Non-pigmented ciliary epithelial cell (primary cell): Measurements from ENCODE around the genes CCNB2 and BNIP2.

GRCh38 chr15:58574458-58575110 lies 142.8 kb downstream of the LIPC start:
- RRBS: no CpG with 5 or more reads among the region's 6 CpGs

GRCh38 chr15:58641508-58642067 lies 107.9 kb downstream of the ADAM10 start:
- RRBS: no CpG with 5 or more reads among the region's 4 CpGs

DNA sequence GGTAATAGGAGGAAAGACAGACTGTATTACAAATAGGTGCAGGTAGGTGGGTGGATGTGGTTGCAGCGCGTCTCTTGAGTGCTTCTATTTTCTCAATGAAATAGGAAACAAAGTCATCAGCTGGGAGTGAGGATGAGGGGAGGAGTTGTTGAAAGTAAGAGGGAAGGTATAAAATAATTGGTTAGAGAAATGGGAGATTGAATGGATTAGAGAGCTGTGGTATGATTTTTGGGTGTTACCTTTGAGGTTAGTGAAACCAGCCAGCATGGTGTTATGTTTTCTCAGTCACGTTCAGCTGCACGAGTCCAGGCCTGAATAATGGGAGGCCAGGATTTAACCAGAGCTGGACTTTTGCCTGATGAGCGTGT lies 22.6 kb downstream of the MINDY2 start:
- RRBS: no CpG with 5 or more reads among the region's 5 CpGs

GRCh38 chr15:58894327-58894764 lies 39.1 kb downstream of the SLTM start:
- RRBS: no CpG with 5 or more reads among the region's 4 CpGs

DNA sequence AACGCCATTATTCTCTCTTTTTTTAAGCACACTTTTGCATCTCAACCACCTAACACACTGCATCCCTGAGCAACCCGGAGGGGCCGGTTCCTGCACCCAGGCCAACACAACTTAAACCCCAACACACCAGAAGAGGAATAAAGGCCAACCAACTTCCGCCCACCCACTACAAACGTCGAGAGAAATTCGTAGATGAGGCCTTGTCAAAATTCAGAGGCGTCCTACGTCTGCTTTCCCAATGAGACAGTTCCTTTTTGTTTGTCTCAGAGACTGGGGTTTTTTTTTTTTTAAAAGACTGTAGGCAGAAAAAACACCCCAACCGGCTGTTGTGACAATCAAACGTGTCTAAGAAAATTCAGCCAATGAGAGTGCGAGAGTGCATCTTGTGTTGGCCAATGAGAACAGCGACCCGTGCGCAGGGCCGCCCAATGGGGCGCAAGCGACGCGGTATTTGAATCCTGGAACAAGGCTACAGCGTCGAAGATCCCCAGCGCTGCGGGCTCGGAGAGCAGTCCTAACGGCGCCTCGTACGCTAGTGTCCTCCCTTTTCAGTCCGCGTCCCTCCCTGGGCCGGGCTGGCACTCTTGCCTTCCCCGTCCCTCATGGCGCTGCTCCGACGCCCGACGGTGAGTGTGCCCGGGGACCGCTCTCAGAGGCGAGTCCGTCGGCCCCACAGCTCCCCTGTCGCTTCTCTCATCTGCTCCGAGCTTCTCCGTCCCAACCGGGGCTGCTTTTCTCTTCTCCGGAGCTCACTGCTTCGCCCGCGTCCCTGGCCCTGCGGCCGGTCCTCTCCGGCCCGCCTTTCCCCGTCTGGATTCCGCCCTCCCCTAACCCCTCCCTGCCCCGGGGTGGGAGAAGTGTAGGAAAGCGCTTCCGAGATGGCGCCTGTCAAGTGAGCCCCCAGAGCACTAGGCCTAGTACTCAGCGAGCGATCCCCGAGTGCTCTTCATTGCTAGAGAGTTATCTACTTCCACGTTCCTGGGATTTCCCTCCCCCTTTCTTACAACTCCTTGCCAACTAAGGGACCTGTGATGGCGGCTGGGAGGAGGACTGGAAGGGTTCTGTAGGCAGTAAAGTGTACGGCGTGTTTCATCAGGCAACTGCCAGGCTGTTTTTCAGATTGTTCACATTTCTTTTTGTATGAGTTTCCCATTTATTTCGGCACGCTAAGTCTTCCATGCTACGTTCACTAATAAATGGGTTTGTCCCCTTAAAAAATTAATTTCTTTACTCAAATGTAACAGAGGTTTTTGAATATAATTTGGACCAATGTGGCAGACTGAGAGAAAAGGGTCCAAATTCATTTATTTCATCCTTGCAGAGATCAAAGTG lies at the start of gene CCNB2:
TSS of gene CCNB2 (plus strand) at position 480 of the 1,332 bp plus-strand sequence.
- RRBS: 3% methylated on average over 26 of the region's 71 CpGs

DNA sequence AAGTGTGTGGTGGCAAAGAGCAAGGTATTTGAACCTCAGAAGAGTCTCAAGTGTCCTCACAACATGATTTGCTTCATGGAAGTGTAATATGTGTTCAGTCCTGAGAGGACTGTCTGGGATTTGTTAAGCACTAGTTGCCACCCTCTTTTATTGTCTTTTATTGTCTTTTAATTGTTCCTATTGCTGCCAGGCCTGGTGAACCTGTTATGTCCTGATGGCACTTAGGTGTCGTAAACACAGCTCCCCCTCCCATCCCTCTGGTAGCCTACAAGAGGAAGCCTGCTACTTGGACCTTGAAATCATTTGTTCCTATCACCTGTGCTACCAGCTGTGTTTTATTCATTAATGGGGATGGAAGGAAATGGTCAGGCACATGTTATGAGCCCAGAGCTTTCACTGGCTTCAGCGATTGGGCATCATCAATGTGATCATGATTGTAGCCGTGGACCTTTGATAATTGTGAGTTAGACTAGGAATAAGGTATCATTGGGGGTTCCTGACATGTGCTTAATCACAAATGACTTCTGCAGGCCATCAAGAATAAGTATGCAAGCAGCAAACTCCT lies 19.4 kb downstream of the CCNB2 start:
- RRBS: no CpG with 5 or more reads among the region's 3 CpGs

- RRBS: no CpG with 5 or more reads among the region's 19 CpGs
Observed at GRCh38 chr15:59178139-59178754, 28.4 kb upstream of the LDHAL6B start.

DNA sequence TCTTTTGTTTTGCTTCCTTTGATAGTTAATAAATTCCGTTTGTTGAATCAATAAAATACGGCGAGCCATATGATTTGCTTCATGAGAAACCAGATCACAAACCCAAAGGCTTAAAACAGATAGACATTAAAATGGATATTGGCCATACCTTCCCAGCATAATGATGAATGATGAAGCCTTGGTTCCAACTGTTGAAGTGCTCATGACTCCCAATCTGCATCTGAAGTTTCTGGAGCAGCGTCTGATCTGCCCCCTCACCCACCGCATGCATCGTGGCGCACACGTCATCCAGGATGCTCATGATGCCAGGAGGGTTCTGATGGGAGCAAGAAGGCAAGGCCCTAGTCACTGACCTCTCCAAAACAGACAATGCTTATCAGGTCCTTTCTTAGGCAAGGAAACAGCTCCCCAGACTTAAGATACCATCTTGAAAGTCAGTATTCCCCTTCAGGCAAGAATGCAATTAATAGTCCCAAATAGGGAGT lies 1.9 kb downstream of the LDHAL6B start:
- RRBS: no CpG with 5 or more reads among the region's 8 CpGs

DNA sequence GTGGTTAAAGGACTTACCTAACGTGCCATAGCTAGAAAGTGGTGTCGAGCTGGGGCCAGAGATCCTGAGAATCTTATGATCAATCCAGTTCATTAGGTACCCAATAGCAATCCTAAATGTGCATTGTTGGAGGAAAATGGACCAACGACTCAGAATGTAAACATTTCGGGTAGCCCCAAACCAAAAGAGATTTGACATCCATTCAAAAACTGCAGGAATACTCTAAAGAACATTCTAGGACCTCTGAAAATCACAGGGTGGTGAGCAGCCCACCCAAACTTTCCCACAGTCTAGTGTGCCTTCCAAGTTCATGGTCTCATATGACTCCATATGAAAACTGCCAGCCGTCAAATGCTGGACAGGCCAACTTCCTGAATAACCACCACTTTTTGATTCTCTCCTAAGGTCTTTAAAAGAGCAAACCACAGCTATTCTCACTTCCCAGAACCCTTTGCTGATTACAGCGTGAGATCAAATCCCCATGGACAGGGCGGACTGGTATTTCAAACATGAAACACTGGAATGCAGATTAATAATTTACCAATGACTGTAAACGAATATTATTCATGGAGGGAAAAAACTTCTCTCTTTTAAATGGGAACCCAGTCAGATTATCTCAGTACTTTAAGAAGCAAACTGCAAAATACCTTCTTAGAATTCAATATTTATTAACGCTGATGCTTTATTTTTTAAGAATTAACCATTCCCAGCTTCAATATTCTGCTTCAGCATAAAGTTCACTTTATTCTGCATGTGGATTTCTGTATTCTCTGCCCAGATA lies 43.2 kb downstream of the MYO1E start:
- RRBS: no CpG with 5 or more reads among the region's 9 CpGs

- RRBS: no CpG with 5 or more reads among the region's 5 CpGs
Observed at GRCh38 chr15:59553808-59554464, 57.6 kb upstream of the GCNT3 start.

- RRBS: no CpG with 5 or more reads among the region's 4 CpGs
Observed at GRCh38 chr15:59570209-59570877, 41.2 kb upstream of the GCNT3 start.

- RRBS: no CpG with 5 or more reads among the region's 9 CpGs
Observed at GRCh38 chr15:59595290-59595901, 16.2 kb upstream of the GCNT3 start.

GRCh38 chr15:59689213-59689712 lies at the start of gene BNIP2:
TSS of gene BNIP2 (minus strand) at chr15:59689320.
- RRBS: 2% methylated on average over 13 of the region's 50 CpGs

- RRBS: 4% methylated on average over 5 of the region's 28 CpGs
Observed at GRCh38 chr15:59999540-60000089, 4.5 kb upstream of the FOXB1 start.

DNA sequence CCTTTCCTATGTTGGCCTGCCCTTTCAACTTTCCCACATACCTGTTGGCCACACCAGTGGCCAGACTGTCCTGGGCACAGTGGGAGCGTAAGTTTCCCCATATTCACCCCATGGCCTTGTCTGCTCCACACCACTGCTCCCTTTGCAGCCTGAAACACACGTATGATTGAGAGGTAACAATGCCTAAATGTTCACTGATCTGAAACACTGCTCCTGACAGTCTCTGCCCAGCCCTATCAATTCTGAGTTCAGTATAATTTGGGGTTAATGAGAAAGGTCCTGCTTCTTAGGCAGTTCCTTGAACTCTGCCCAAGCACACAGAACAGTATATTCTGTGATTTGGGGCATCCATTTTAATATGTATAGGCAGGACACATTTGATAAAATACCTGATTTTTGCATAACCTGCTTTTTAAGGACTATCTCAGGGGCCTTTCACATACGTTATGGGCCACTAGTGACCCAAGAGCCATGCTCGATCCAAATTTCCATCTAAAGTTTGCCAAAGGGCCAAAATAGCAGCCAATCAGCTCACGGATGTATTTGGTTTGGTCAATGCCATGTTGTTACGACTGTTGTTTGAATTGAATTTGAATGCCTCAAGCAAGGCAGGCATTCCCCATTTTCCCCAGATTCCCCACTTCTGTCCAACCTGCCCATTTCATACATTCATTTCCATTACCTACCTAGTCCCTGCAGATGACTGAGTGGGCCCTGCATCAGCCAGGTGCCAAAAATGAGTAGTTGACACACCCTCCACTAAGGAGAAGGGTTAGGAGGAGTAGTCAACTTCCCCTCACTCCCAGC lies 52.0 kb downstream of the ANXA2 start:
- RRBS: no CpG with 5 or more reads among the region's 6 CpGs

DNA sequence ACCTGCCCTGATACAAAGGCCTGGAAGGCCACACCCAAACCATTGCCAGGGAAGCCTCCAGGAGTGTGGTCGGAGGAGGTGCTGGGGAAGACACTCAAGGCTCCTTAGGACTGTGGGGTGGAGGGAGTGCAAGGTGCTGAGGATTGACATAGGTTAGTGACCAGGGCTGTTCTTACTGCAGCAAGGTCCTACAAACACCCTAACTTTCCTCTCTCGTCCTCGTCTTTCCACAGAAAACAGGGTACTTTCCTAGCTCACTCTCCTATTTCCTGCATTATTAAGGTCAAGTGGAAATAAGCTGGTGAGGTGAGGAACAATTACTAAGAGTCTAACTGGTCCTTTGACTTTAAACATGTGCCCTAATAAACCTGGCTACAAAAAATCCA lies 50.0 kb downstream of the ANXA2 start:
- RRBS: no CpG with 5 or more reads among the region's 3 CpGs

- RRBS: no CpG with 5 or more reads among the region's 13 CpGs
Observed at GRCh38 chr15:60368629-60369805, 28.8 kb downstream of the ANXA2 start.

DNA sequence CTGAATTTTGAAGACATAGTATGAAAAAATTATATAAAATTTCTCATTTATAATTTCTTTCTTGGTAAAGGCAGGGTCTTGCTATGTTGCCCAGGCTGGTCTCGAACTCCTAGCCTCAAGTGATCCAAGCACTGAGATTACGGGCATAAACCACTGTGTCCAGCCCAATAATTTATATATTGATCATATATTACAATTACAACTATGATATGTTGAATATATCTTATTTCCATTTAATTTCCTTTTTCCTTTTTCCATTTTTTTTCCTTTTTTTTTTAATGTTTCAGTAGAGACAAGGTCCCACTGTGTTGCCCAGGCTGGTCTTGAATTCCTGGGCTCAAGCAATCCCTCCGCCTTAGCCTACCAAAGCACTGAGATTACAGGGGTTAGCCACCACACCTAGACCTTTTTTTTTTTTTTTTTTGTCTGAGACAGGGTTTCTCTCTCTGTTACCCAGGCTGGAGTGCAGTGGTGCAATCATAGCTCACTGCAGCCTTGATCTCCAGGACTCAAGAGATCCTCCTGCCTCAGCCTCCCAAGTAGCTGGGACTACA lies 9.4 kb downstream of the ANXA2 start:
- RRBS: no CpG with 5 or more reads among the region's 3 CpGs

- RRBS: no CpG with 5 or more reads among the region's 4 CpGs
Observed at GRCh38 chr15:60391592-60392330, 6.0 kb downstream of the ANXA2 start.

- RRBS: no CpG with 5 or more reads among the region's 9 CpGs
Observed at GRCh38 chr15:60477792-60478494, 999 bp downstream of the ICE2 start.